ENCODE measurements around a stretch of chr5.

DNA sequence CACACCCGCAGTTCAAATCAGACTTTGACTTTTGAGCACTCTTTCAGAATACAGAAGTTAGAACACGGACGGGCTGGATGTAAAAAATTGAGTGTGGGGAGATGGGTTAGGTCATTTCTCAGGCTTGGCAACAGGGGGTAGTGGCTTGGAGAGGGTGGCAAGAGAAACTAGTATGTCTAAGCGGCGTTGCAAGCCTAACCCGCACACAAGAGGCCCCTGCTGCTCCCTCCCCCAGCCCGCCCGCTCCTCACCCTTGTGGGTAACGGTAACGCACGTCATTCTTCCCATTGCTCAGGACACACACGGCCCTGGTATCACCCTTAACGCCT is 45.1 kb downstream of the BTNL9 start:
- RRBS: no CpG with 5 or more reads among the region's 13 CpGs

- RRBS: no CpG with 5 or more reads among the region's 57 CpGs
Measured at GRCh38 chr5:181100331-181100985, 30.5 kb downstream of the OR2V1 start.

DNA sequence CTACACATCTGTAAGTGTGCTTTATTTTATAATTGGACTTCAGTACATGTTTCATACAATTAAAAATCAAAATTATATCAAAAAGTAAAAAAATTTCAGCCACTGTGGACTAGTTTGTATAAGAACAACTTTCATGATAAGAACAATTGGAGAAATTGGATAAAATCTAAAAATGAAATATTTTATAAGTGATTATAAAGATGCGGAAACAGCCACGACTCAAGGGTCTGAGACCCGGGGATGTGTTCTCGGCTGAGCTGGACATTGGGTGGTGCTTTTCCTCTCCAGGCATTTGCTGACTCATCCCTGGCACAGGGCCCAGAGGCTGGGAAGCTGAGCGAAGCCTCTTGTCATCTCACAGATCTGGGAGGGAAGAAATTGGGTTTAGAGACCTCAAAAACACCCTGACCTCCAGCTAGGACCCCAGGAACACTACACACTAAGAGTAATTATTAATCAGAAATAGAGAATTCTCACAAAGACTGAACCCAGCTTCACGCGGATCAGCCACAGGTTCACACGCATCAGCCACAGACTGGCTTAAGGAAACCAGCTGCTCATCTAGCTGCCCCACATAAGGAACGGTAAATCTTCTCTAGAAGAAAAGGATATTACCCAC is 2.7 kb upstream of the OR2V1 start:
- RRBS: no CpG with 5 or more reads among the region's 9 CpGs

GRCh38 chr5:181191048-181191683 is 13.8 kb downstream of the TRIM7 start:
- RRBS: no CpG with 5 or more reads among the region's 48 CpGs

GRCh38 chr5:181205660-181206433 is 851 bp upstream of the TRIM7 start:
- RRBS: 10% methylated on average over 6 of the region's 34 CpGs

- RRBS: 2% methylated on average over 11 of the region's 75 CpGs
Measured at GRCh38 chr5:181216865-181218146, 5.8 kb upstream of the TRIM41 start.

- RRBS: 72% methylated on average over 4 of the region's 50 CpGs
Measured at GRCh38 chr5:181280880-181282097, 20.3 kb upstream of the TRIM52 start.